ReNcell CX (cell line): ENCODE results near the genes C6orf163 and ANKRD6.

DNA sequence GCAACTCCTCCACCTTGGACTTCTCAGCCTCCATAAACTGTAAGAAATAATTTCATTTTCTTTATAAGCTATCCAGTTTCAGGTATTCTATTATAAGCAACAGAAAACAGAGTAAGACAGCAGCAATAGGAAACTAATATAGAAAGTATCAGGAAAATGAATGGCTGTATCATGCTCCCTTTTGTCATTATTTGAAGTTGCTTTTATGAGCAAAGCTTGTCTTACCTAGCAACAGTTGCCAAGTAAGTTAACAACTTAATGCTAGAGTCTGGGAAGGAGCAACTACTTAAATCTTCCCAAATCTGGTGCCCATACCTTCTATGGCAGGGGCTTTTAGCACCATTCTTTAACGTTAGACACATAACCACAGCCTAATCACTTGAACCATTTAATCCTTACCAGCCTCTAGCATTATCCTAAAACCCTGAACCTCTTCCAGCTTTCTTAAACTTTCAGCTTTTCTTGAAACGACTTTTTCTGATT lies at the start of gene C6orf163:
Gene C6orf163, plus strand, starts transcription at position 245 of the 483 bp plus-strand sequence.
- PRO-cap, result no peak

- PRO-cap, result no peak
Observed at GRCh38 chr6:87789659-87790154, 87.7 kb upstream of the AKIRIN2 start.

DNA sequence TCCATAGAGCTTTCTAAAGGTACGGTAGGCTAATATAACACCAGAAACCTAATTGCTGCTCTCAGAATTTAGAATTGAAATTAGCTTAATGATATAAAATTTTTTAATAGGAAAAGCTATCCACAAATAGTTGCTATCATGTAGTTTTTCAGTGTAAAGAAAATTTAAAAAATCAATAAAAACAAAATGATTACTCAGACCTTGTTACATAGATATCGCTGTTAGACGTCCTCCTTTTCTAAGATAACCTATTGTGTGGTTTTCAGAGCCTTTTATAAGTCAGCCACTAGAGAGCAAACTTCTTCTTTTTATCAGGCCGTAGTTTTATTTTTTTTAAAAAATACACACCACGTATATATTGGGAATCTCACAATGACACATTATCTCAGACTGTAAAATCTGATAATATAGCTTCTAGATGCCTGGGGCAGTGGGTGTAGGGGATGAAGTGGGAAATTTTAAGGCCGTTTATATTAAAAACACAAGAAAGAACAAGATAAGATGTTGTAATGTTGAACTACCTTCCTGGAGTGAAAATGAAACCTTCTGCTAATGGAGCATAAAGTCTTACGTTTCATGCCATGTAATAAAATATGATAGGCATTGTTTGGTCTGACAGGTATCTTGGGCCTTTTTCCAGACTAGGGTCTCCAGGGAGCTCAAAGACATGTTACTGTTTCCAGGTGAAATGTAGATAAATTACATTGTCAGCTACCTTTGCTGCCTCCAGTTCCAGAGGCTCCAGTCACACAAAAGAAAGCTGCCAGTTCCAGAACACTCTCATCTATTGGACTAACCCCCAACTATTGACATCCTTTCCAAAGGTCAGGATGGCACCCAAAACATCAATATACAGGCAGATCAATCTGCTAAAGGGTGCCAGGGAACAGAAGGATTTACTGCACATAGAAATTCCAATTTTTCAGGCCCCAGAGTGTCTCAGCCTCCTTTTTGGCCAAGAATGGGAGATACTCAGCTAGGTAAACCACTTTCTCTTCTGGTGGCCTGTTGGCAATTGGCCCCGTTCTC lies 130.1 kb upstream of the AKIRIN2 start:
- PRO-cap, result no peak

- PRO-cap, result bidirectional peak, plus-strand start at chr6:87930048, minus-strand start at chr6:87929845
Observed at GRCh38 chr6:87929756-87930380, 117.8 kb upstream of the SPACA1 start.

GRCh38 chr6:89158994-89159672 lies 13.3 kb downstream of the PM20D2 start:
- PRO-cap, result no peak

- PRO-cap, result no peak
Observed at GRCh38 chr6:89161485-89162436, 15.9 kb downstream of the PM20D2 start.

- PRO-cap, result unidirectional peak, plus-strand start at chr6:89433158
Observed at GRCh38 chr6:89432664-89433408, at the start of gene ANKRD6. TSS of gene ANKRD6 (plus strand) at chr6:89433152.

- PRO-cap, result no peak
Observed at GRCh38 chr6:89474704-89475039, 41.7 kb downstream of the ANKRD6 start.

- PRO-cap, result no peak
Observed at GRCh38 chr6:89661924-89662527, 23.5 kb upstream of the LYRM2 start.

DNA sequence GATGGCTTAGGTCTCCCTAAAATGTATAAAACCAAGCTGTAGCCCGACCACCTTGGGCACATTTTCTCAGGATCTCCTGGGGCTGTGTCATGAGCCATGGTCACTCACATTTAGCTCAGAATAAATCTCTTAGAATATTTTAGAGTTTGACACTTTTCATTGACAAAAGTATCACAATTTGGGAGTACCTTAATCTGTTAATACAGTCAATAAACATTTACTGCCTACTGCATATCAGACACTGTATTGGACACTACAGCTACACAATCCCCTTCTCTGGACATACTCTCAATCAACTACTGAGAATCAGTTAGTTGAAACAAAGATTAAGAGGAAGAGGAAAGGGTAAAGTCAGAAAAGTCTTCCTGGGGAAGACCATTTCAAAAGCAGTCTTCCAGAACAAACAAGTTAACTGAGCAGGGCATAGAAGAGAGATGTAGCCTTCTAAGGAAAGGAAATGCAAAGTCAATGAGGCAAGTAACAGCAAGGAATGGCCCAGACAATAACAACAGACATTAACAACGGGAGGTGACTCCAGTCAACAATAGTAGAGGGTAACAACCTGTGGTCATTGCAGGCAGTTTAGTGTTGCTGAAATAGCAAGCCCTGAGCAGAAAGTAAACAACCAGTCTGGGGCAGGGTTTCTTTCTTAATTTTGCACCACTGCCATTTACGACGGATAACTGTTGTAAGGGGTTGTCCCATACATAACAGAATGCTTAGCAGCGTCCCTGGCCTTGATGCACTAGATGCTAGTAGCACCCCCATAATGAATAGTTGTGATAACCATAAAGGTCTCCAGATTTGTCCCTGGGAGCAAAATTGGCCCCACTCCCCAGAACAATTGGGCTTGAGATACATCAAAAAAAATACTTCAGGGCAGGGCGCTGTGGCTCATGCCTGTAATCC lies 2.2 kb downstream of the MDN1 start:
- PRO-cap, result no peak

GRCh38 chr6:89941381-89941957 lies 47.2 kb downstream of the GJA10 start:
- PRO-cap, result bidirectional peak, plus-strand start at chr6:89941702, minus-strand start at chr6:89941494

- PRO-cap, result no peak
Observed at GRCh38 chr6:89950981-89951961, 57.0 kb downstream of the GJA10 start.

GRCh38 chr6:90184802-90185564 lies 111.7 kb downstream of the BACH2 start:
- PRO-cap, result no peak

DNA sequence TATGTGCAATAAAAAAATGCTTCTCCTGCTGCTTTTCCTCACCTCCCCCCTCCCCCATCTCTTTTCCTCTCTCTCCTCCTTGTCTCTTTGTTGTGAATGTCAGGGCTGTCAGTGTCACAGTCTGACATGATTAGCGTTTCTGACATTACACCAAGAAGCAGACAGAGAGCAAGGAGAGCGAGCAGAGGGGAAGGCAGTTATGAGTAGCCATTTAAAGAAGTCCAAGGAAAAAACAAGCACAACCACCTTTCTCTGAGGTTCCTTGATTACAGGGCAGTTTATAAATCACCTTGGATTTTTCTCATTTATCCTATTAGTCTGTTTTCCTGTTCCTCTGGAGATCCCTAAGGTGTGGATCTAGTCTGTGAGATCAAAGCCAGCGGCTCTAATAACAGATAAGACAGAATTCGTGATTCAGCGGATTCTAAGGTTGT lies 101.5 kb downstream of the BACH2 start:
- PRO-cap, result no peak

DNA sequence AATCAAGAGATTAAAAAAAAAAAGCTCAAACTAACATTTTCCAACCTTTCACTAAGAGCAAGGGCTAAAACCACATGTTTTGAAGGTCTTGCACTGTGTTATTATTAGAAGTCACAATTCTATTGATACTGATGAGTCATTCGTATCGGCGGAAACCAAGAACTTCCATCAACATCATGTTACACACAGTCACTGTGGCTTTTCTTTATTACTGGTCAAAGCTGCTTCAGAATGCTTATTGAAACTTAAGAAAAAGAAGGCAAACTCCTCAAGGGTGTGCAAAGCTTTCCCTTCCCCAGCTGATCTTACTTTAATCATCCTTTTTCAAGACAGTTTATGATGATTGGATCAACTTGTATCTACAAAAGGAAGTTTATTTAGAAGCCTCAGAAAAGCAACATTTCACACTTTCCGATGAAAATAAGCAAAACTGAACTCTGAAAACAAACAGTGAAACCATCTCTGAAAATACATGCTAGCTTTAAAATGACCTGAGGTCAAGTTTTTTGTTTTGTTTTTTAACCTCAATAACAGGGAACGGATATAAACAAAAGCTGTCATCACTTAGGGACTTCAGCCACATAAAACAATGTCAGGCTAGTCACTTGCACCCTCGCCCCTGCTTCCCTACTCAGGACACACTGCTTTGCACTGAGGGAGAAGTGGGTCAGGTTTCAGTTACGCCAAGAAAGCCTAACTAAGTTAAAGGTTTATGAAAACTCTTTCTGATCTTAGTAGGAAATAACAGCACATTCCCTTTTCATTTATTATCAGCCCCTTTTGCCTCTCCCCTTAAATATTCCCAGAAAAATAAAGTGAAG lies 11.7 kb downstream of the BACH2 start:
- PRO-cap, result no peak

DNA sequence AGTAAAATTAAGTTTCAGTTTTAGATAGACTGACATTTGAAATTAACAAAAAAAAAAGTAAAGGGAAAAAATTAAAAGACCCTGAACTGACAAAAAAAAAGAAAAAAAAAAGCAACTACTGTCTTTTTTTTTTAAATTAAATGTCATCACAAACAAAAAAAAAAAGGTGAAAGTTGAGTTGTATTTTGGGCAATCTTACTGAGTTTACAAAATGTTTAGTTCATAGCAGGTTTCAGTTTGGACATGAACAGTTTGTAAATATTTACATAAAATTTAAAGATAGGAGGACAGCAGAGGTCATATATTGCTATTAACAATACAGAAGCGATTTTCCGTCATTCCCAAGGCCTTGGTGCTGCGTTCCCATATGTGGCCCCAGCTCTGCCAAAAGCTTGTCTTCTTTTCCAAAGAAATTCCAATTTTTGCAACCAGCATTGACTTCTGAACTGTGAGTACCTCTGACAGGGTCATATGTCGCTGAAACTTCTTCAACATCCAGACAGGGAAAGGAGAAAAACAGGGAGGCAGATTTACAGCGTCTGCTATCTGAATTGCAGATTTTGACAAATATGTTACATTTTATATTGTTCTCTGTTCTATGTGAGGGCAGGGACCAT lies 5.1 kb downstream of the BACH2 start:
- PRO-cap, result no peak

DNA sequence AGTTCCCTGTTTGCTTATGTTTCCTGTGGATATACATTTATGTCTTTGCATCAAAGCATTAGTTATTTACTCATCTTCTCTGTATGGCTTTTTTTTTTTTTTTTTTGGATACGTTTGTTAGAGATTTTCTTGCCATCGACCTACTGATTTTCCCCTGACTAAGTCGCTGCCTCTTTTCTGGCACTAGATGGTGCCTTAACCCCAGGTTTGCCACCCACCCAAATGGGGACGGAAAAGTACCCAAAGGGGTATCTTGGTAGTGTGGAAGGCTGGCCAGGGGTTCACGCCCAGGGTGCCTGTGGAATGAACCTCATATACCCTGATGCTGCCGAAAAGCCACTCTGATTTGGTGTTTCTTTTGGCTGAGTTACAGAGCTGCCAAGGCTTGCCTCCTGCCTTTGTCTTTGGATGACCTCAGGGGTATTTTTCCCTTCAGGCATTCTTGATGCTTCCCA lies 78.2 kb downstream of the MAP3K7 start:
- PRO-cap, result no peak

DNA sequence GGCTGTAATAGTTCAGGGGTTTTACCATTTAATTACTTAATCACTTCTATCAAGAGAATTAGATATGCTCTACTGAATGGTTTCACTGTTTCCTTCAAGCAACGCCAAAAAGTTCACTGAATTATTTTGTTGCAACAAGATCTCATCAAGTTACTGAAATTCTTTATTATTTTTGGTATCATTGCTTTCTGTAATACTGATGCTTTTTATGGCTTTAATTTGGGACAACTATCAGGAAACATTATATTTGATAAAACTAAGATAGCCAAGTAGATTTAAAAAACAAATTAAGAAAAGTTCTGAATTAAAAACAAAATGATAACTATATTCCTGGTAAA lies 1122.8 kb downstream of the EPHA7 start:
- PRO-cap, result no peak

DNA sequence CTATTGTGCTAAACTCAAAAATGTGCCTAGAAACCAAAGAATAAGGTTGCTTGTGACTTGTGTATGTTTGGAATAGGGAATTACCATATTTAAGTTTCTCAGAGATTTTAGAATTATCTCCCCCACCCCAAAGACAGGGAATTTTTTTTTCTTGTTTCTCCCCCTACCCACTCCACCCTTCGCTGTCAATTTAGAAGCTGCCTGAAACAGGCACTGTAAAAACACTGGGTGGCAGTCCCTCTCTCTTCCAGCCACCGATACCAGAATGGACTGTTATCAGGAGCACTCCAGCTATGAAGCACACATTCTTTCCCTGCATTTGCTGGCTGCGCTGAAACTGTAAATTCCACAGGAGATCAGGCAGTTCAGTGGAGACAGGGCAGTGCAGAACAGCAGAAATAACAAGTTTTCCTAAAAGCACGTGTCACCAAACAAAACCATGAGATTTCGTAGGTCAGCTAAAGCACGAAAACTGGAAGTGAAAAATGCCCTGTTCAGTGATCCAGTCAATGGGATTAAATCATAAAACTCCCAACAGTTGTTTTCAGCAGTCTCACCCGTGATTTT lies 359.7 kb upstream of the EPHA7 start:
- PRO-cap, result no peak

- PRO-cap, result no peak
Observed at GRCh38 chr6:93834804-93835599, 415.6 kb upstream of the EPHA7 start.